Measurements from ENCODE around the gene GGTLC1.

DNA sequence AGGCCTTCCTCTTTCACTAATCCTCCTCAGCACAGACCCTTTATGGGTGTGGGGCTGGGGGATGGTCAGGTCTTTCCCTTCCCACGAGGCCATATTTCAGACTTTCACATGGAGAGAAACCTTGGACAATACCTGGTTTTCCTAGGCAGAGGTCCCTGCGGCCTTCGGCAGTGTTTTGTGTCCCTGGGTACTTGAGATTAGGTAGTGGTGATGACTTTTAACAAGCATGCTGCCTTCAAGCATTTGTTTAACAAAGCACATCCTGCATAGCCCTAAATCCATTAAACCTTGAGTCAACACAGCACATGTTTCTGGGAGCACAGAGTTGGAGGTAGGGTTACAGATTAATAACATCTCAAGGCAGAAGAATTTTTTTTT, 6.0 kb upstream of the CST4 start:
- PRO-cap: no peak

DNA sequence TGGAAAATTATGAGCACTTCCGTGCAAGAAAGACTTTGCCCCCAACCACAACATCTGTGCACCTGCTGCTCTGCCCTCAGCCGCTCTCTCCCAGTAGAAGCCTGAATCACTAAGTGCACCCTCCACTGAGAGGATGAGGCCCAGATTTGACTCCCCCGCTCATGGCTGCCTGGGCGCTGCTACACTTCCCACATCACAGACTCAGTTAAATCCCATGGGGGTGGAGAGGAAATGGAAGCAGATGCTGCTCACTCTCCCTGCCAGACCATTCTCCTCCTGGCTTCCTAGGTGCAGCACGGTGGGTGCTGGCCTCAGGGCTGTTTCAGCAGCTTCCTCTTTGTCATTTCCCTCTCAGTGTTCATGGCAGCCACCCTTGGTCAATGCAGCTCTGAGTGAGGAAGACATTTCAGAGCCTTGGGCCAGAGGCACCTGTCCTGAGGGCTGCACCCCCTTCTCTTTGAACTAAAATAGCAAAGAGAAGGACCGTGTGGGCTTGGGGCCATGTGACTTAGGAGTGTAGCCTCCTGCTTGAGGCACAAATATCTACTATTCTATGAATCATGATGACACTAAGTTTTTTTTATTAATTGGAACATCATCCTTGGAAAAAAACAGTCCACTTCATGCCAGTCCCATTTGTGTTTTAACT, 4.7 kb downstream of the CST5 start:
- PRO-cap: no peak

DNA sequence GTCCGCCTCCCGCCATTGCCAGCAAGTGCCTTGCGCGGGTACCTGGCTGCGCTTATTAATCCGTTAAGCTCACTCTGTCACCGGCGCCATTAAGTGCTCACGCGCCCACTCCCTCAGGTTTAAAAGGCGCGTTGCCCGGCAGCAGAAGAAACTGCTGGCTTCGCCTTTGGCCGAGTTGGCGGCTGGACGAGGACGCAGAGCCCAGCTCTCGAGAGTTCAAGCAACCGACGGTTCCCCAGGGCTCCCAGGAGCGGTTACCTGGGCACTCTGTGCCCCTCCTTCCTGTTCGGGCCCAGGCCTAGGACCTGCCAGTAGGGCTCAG, at the start of gene GGTLC1:
Gene GGTLC1 (minus strand): TSS at position 213 of the 322 bp plus-strand sequence.
- PRO-cap: no peak

DNA sequence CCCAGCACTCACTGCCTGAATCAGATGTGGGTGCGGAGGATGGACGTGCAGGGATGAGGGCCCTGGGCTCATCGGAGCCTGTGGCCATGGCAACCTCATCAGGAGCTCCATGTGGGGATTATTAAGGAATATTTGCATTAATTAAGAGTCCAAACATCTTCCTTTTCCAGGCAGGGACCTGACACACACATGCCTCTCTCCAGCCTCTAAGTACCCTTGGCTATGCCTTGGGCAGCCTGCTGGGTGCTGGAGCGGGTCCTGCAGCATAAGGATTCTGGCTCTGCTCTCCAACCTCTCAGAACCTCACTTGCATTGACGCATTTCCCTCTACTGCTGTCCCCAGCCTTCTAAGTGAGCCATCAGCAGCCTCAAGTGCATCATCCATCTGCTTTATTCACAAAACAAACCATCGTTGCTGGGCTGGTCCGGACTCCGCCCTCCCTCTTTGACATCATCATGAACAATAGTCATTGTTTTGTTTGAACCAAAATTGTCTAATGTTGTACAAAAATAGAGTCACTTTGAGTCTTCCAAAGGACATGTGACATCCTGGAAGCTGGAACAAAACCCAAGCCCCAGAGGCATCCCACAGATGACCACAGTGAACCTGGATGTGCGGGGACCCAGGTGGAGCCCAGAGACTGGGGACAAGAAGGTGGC, 229.9 kb downstream of the SYNDIG1 start:
- PRO-cap: no peak

DNA sequence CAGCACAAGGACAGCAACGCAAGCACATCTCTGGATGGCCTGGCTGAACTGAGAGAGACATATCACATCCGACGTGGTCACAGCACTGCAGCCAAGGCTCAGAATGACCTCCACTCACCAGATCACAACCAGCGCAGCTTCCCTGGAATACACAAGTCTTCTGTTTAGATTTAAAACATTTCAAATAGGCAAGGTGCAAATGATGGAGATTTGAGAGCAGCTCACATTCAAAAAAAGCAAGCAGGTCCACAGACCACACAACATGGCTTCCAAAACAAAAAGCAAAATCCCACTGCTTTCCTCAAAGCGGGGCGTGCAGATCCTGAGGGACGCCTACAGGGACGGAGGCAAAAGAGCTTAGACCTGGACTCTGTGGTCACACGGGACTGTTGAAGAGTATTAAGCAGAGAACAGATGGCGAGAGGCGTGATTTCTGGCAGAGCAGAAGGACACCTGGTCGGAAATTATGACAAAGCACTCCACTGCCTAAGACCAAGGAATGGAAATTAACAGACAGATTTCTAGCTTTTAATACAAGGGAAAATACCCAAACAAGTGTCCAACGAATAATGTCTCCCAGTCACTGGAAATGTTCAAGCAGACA, 15.3 kb downstream of the CST7 start:
- PRO-cap: no peak

DNA sequence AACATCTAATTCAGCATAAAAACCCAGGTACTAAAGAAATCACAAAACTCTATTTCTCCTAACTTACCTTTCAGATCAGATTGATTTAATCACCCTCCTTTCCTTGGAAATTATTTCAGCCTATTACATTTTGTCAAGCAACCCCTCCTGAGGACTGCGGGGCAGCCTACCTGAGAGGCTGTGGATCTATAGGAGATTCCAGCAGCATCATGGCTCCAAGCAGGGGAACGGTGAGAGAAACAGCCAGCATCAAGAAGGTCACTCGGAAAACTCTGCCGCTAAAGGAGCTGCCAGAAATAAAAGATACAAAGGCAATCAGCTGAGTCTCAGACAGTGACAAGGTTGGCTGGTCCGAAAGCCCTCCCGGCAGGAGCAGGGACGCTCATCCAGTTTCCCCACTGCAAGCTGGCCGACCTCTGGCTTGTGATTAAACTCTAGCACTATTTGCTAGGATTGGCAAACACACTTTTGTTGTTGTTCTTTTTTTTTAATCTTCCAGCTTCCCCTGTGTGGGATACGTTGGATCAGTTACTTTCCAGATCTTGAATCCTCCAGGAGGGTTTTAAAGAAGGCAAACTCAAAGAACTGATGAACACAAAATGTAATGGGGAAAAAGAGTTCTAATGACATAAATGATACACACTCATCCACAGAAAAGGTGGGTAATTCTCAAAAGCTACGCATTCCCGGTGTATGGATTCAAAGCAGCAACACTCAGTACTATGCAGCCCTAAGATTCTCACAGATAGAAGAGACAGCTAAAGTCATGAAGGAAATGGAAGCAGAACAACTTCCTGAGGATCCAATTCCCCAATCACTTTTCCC, 8.6 kb downstream of the APMAP start:
- PRO-cap: no peak

GRCh38 chr20:24987326-24987670, 5.3 kb downstream of the APMAP start:
- PRO-cap: bidirectional peak, plus-strand start at chr20:24987537, minus-strand start at chr20:24987453

- PRO-cap: no peak
These were observed 1.2 kb downstream of the APMAP start for GRCh38 chr20:24991268-24991813.

DNA sequence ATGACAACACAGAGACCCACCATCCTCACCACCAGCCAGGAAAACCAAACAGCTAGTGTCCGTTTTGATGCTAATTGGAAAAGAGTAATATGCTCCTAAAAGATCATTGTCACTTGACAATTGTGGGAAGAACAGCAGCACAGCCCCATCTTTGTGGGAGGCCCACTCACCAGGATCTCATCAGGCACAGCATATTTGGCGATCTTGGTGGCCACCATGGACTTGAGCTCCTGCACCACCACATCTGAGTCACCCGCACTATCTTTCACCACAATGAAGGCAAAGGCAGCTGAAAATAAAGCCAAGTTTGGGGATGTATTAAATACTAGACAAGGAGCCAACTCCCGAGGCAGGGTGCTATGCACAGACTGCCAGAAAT, 16.5 kb upstream of the APMAP start:
- PRO-cap: no peak

GRCh38 chr20:25014632-25015288, 22.2 kb upstream of the APMAP start:
- PRO-cap: no peak

DNA sequence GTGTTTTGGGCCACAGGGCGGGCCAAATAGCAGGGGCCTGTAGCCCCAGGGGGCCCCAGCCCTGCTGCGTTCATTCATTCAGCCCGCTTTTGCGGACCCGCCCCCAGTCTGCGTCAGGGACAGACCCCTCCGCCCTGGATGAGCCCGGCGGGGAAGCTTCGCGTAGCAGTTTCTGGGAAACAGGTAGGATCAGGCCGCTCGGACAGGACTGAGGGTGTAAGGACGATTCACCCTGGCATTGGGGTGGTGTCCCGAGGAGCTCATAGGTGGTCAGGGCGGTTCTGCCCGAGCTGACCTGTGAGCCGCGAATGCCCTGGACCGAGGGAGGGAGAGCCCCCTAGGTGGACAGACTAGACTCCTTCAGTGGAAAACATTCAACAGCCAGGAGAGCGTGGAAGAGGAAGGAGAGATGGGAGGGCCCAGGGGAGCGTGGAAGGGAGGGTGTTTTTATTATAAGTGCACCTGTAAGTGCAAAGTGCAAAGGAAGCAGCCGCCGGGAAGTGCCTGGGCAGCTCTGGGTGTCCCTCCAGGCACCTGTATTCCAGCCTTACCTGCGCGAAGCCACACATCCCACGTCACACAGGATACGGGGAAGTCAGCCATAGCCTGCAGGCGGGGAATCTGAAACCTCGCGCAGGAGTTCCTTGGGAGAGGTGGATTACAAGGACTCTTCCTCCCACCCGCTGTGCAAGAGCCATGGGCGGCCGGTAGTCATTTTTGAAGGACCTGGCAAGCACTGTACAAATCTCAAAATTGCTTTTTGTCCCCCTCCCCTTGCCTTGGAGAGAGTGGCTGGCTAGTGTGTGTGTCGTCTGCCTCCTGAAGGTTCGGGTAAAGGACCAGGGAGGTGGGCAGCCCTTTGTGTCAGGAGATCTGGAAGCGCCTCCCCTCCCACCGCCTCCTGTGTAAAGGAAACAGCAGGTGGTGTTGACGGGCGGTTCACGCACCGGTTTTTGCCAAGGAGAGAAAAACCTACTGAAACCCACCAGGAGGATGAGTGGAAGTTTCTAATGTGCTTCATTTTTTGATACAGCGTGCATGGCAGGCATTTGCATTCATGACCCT, 892 bp downstream of the ENTPD6 start:
- PRO-cap: no peak

DNA sequence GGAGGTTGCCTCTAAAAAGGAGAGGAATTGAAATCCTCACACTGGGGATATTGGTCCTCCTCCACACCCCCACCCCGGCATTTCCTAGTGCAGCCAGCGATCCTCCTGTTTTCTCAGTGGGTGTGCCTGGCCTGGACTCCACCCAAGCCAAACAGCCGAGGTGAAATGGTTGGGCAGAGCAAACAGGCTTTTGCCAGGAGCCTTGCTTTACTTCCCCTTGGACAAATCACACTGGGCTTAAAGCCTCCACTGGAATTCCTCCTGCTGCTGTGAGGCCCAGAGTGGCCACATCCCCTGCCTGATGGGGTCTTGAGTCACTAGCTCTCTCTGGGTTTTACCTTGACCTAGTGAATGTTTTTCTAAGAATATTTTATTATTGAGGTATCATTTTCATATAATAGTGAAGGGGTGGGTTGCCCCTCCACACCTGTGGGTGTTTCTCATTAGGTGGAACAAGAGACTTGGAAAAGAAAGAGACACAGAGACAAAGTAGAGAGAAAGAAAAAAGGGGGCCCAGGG, 14.4 kb upstream of the PYGB start:
- PRO-cap: no peak

GRCh38 chr20:25237660-25238394, 10.1 kb upstream of the PYGB start:
- PRO-cap: no peak

DNA sequence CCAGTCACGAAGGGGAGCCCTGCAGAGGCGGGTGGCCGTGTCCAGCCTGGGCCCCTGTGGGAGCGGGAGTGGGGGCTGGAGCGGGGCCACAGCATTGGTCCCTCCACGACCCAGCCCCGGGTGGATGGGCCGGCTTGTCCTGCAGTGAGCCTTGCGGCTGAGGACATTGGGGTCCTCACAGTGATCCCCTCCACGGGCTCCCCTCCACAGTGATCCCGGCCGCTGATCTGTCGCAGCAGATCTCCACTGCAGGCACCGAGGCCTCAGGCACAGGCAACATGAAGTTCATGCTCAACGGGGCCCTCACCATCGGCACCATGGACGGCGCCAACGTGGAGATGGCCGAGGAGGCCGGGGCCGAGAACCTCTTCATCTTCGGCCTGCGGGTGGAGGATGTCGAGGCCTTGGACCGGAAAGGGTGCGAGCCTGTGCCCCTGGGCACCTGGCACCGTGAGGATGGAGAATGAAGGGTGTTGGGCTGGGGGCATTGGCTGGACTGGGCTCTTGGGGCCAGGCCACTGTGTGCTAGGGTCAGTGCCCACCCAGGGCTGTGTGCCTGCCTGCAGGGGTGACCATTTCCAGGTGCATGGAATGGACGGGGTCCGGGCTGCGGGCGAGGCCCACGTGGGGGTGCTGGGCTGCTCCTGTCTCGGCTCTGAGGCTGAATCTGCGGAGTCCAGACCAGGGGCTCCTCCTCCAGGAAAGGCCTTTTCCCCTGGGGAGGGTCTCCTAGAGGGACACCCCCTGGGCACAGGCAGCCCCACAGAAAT, 44.5 kb downstream of the PYGB start:
- PRO-cap: no peak

DNA sequence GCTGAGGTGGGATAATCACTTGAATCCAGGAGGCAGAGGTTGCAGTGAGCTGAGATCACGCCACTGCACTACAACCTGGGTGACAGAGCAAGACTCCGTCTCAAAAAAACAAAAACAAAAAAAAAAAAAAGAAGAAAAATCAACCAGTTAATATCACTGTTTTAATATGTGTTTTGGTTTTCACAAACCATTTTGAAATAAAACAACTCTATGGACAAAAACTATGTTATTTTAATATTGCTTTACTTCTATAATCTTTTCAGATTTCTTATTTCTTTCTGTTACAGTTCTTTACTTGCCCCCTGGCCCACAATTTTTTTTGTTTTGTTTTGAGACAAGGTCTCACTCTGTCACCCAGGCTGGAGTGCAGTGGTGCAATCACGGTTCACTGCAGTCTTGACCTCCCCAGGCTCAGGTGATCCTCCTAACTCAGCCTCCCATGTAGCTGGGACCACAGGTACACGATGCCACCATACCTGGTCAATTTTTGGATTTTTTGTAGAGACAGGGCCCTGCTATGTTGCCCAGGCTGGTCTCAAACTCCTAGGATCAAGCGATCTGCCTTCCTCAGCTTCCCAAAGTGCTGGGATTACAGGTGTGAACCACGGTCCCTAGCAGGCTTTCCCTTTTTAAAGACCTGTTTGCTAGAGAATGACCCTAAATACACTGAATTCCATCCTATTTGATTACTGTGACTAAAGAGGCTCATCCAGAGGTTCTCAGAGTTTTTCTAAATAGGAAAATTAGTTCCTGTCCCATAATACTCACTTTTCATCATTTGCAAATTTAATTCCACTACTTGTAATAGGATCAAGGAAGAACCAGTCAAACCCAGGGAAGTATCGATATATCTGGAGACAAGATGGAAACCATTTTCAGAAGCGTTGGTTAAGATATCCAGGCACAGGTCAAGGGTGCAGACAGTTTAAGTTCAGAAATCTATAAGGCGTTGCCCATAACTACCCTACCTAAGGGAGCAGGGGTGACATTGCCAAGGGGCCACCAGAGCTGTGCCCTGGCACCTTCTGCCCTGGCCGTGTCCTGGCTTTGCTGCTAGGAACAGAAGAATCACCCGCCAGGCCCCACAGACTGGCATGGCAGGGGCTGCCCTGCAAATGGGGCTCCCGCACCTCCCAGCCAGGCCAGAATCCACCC, 58.6 kb downstream of the PYGB start:
- PRO-cap: no peak

DNA sequence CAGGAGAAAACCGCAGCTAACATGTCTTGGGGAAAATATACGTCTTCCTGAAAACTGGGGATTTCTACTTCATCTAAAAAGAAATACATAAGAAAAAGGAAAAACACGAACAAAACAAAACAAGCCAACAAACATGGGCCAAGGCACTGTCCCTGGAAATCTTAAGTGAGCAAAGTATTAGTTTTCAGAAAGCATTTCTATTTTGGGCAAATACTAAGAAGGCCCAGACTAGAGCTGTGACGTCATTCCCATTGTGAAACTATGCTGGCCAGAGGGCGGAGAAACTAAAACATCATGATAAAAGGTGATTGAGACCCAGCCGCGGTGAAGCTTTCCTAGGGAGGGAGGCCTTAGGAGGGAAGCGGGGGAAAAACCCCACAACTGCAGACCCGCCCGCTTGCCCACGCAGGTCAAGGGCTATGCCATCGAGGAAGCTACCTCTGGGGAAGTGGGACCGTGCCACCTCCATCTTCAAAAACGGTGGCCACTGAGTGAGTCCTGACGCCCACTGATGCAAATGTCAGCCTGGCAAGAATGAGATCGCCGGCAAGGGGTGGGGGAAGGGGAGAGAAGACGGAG, 1504.8 kb upstream of the DEFB115 start:
- PRO-cap: unidirectional peak, plus-strand start at position 300 of the sequence

GRCh38 chr20:30579035-30579636, 678.3 kb upstream of the DEFB115 start:
- PRO-cap: no peak

DNA sequence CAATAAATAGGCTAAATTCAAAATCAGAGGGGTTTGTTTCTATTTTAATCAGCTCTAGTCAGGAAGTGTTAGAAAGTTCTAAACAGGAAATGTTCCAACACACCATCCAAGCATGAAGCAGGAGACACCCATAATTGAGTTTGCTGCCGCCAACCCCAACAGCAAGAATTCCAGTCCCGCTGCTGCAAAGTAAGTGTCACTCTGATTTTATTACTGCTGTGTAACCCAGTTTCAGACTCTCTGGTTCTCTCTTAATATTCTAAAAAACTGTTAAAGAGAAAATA, 431.8 kb upstream of the DEFB115 start:
- PRO-cap: no peak

DNA sequence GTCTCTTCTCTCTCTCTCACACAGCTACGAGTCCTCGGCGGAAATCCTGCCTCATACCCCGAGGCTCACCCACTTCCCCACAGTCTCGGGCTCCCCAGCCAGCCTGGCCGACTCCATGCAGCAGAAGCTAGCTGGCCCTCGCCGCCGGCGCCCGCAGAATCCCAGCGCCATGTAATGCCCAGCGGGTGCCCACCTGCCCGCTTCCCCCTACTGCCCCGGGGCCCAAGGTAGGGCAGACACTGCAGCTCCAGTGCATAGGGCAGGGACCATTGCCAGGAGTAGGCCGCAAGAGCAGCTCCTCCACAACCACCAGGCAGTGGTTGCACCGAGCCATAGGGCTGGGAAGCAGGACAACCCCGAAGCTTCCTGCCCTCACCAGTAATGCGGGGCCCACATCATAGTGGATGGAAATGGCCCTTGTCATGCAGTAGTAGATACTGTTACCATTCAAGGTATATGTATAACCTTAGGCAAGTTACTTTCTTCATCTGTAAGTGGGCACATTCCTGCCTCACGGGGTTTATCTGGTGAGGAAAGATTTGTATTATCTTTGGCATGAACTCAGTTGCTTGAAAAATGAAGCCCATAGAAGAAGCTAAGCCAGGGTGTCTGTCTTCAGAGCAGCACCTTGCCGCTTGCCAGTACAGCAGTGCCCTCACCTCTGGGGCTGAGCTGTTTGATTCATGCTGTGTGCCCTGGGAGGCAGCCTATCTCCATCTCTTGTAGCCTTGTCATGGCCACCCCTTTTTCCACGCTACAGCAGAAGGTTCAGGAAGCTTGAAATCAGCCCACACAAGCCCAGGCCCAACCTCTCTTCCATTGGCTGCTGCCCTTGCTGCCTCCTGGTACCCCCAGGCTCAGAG, 21.1 kb downstream of the MCTS2 start:
- PRO-cap: no peak

- PRO-cap: no peak
These were observed 23.1 kb downstream of the MCTS2 start for GRCh38 chr20:31570207-31570832.